Measurements from ENCODE around the gene SNAP91.

GRCh38 chr6:79570408-79570977 lies 33.3 kb upstream of the LCA5 start:
- PRO-cap: no peak
- RAMPAGE, long total RNA, 4 experiments: no peak in any of the 4 experiments

- PRO-cap: no peak
- RAMPAGE, long total RNA, 4 experiments: no peak in any of the 4 experiments
Observed at GRCh38 chr6:79632547-79633006, 1.4 kb downstream of the SH3BGRL2 start.

DNA sequence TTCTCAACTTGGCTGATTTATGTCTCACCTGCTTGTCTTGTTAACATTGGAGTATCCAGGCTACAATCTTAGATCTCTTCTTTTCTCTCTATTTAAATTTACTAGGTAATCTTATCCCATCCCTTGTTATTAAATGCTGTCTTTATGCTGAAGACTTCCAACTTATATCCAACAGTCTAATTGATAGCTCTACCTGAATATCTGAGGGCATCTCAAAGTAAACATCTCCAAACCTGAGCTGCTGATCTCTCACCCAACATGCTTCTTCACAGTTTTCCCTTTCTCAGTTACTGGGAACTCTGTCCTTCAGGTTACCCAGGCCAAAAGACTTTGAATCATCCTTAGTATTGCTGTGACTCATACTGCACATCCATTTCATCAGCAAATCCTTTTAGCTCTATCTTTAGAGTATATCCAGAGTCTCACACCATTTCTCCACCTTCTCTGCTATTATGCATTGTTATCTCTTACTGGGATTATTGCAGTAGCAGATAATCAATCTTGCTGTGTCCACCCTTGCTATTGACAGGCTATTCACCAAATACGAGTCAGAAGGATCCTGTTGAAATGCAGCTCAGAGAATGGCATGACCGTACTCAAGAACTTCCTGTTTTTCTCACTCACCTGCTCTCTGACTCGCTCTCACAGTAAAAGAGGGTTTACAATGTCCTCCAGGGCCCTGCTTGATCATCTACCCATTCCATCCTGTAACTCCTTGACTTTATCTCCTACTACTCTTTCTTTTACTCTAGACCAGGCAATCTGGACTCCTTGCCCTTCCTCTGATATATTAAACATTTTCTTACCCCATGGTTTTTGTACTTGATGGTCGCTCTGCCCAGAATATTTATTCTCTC lies 57.3 kb downstream of the BCKDHB start:
- PRO-cap: no peak
- RAMPAGE, long total RNA, 4 experiments: no peak in any of the 4 experiments

DNA sequence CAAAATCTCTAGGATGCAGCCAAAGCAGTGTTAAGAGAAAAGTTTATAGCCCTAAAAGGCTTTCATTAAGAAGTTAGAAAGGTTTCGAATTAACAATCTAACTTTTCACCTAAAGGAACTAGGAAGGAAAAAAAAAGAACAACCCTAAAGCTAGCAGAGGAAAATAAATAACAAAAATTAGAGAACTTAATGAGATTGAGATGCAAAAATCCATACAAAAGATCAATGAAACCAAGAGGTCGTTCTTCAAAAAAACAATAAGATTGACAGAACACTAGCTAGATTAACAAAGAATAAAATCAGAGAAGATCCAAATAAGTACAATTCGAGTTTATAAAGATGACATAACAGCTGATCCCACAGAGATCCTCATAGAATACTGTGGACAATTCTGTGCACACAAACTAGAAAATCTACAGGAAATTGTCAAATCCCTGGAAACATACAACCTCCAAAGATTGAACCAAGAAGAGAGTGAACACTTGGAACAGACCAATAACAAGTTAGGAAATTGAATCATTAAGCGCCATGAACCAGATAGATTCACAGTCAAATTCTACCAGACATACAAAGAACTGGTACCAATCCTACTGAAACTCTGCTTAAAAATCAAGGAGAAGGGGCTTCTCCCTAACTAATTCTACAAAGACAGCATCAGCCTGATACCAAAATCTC lies 194.7 kb downstream of the BCKDHB start:
- PRO-cap: no peak
- RAMPAGE, long total RNA, 4 experiments: no peak in any of the 4 experiments

DNA sequence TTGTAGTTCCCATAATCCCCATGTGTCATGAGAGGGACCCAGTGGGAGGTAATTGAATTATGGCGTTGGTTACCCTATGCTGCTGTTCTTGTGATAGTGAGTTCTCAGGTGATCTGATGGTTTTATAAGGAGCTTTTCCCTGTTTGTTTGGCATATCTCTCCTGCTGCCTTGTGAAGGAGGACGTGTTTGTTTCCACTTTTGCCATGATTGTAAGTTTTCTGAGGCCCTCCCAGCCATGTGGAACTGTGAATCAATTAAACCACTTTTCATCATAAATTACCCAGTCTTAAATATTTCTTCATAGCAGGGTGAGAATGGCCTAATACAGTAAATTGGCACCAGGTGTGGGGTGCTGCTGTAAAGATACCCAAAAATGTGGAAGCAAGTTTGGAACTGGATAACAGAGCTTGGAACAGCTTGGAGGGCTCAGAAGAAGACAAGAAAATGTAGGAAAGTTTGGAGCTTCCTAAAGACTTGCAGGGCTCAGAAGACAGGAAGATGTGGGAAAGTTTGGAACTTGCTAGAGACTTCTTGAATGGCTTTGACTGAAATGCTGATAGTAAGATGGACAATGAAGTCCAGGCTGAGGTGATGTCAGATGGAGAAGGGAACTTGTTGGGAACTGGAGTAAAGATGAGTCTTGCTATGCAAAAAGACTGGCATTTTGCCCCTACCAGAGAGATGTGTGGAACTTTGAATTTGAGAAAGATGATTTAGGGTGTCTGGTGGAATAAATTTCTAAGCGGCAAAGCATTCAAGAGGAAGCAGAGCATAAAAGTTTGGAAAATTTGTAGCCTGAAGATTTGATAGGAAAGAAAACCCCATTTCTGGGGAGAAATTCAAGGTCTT lies 288.6 kb downstream of the BCKDHB start:
- PRO-cap: no peak
- RAMPAGE, long total RNA, 4 experiments: no peak in any of the 4 experiments

- PRO-cap: no peak
- RAMPAGE, long total RNA, 4 experiments: no peak in any of the 4 experiments
Observed at GRCh38 chr6:81750456-81750996, 2.0 kb downstream of the TENT5A start.

- PRO-cap: no peak
- RAMPAGE, long total RNA, 4 experiments: no peak in any of the 4 experiments
Observed at GRCh38 chr6:81759756-81760288, 7.3 kb upstream of the TENT5A start.

DNA sequence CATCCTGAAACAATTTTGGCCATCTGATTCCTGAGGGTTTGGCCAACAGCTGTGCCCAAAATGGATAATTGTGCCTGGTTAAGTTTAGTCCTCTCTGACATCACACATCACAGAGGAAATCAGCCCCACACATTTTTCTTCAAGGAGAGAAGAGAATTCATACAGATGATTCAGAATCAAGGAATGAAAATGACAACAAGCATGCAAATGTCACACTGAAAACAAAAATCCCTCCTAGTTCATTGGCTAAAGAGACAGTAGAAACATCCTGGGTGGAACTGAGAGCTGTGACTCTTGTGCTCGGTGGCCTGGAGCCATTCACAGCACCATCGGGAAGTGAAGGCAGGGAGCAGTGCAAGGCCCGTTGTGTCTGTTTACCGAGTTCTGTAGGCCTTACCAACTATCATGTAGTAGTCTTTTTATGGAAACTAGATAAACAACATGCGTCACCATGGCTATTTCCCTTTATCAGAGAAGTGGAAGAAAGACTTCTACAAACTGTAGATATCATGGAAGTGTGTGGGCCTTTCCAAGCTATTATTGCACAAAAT lies 81.7 kb upstream of the TENT5A start:
- PRO-cap: no peak
- RAMPAGE, long total RNA, 4 experiments: no peak in any of the 4 experiments

DNA sequence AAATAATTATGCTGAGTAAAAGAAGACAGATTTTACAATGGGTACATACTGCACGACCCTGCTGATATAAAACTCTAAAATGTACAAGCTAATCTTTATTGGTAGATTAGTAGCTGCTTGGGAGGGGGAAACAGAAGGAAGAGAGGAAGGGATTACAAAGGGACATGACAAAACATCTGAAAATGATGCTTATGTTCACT lies 66.2 kb downstream of the IBTK start:
- PRO-cap: no peak
- RAMPAGE, long total RNA, 4 experiments: no peak in any of the 4 experiments

GRCh38 chr6:82211197-82211772 lies 36.3 kb downstream of the IBTK start:
- PRO-cap: no peak
- RAMPAGE, long total RNA, 4 experiments: no peak in any of the 4 experiments

DNA sequence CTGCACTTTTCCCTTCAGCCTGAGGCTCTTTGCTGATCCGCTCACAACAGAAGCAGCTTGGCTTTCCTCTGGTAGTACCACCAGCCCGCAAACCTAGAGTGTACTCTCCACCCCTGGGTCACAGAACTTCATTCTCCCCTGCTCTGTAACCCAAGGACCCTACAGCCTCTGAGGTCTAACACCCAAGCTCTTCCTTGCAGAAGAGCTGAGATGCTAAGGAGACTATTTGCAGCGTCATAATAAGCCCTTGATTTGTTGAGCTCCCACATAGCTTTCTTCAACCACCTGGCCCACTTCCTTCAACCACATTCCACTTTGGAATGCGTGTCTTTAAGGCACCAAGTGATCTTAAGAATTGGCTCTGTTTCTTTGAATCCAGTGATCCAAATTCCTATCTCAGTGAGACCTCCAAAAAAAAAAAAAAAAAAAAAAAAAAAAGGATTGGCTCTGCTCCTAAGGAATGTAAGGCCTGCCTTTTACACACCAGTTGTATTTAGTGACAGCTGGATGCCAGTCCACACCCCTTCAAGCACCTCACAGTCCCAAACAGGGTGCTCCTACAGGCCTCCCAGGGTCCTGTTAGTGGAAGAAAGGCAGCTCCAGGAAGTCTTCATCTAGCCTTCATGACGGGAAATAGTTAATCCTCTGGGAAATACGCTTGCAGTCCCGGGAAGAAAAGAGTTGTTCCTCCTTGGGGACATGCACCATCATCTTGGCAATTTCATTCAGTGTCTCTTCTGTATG lies 106.2 kb downstream of the UBE3D start:
- PRO-cap: no peak
- RAMPAGE, long total RNA, 4 experiments: no peak in any of the 4 experiments

DNA sequence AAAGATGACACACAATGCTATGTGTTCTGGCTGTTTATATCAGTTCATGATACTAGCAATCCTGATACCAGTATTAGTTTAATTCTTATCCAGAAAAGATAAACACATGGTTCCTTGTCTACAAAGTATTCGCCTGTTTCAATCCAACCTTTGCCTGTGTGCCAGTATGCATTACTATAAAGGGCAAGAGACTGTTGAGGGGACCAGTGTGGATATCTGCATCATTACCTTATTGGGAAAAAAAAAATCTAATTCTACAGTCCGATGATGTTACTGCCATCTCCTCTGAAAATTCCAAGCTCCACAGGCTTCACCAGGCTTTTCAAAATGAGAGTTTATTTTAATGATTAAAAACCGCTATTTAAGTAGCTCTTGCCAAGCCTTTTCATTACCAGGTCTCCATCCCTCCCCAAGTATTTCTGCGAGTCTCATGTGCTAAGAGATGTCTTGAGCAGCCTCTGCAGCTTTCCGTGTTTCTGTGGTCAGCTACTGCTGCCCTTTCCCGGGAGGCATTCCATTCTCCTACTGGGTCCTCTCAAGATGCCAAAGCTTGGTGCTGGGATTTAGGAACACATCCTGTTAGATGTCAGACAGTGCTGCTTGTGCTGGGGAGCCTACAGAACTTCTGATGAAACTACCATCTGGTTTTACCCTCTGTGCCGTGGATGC lies 4.1 kb downstream of the RWDD2A start:
- PRO-cap: no peak
- RAMPAGE, long total RNA, 4 experiments: no peak in any of the 4 experiments

GRCh38 chr6:83430078-83430862 lies 581 bp downstream of the ME1 start:
- PRO-cap: no peak
- RAMPAGE, long total RNA, 4 experiments: no peak in any of the 4 experiments

DNA sequence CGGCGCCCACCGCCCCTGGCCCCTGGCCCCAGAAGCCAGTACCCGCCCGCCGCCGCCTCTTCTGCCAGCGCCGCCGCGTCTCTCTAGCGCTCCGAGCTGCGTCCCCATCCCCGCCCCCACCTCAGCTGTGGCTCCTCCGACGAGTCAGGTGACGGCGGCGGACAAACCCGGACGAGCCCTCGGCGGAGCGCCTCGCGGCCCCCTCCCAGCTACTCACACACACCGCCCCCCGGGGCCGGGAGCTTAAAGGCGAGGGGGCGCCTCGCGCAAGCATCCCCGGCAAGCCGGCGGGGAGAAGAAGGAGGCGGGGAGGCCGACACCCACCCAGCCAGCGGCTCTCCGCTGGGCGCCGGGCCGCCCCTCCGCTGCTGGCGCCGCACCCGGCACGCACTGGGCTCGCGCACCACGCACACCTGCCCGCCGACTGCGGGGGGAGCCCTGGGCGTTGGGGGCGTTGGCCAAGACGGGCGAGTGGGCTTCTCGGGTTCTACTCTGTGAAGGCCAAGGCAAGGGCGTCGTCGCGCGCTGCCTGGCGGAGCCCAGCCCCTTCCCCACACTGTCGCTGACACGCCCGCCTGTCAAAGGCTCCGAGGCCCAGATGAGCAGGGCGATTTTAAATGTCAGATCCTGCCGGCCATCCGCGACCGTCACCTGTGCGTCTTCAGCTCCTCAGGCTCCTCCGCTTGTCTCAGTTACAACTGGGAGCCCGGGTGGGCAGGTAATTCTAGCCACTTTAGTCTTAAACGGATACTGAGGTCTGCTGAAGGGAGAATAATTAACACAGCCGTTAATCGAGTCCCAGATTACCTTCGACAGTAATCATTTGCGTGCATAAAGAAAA lies at the start of gene SNAP91:
TSS of gene SNAP91 (minus strand) at position 100 of the 841 bp plus-strand sequence.
- PRO-cap: no peak
- RAMPAGE, long total RNA, 4 experiments: no peak in any of the 4 experiments

DNA sequence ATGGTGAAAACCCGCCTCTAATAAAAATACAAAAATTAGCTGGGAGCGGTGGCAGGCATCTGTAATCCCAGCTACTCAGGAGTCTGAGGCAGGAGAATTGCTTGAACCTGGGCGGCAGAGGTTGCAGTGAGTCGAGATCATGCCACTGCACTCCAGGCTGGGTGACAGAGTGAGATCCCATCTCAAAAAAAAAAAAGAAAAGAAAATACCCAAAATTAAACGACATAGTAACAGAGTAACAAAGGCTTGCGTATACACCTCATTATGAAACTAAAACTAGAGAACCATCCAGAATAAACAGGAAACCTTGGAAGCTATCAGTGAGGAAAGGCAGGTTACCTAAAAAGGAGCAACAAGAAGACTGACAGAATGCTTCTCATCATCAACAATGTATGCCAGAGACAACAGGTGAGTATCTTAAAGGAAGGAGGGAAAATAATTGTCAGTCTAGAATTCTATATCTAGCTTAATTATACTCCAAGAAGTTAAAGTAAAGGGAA lies 64.3 kb upstream of the NT5E start:
- PRO-cap: no peak
- RAMPAGE, long total RNA, 4 experiments: no peak in any of the 4 experiments

GRCh38 chr6:85389913-85390642 lies 59.8 kb upstream of the NT5E start:
- PRO-cap: no peak
- RAMPAGE, long total RNA, 4 experiments: no peak in any of the 4 experiments

GRCh38 chr6:85449776-85449816 lies 287 bp upstream of the NT5E start:
- PRO-cap: no peak
- RAMPAGE, long total RNA, 4 experiments: no peak in any of the 4 experiments

- PRO-cap: no peak
- RAMPAGE, long total RNA, 4 experiments: no peak in any of the 4 experiments
Observed at GRCh38 chr6:85545866-85546226, 47.8 kb downstream of the SNX14 start.

DNA sequence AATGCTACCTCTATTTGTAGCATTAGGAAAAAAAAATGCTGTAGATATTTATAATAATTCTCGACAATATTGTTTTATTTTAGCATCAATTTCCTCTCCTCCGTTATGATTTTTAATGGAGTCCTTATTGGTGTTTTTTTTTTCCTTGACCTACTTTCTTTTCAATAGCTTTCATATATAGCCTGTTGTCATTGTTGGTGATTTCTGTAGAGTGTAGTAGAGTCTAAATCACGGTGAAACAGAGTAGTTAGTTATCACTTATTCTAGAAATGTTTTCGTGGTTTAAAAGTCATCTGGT lies 937 bp upstream of the ZNF292 start:
- PRO-cap: no peak
- RAMPAGE, long total RNA, 4 experiments: no peak in any of the 4 experiments

- PRO-cap: unidirectional peak, minus-strand start at chr6:87156086; unidirectional peak, minus-strand start at chr6:87156187
- RAMPAGE, long total RNA, 4 experiments: no peak in any of the 4 experiments
Observed at GRCh38 chr6:87155831-87156832, 767 bp downstream of the ZNF292 start.